Bronchus (tissue), 1 donor: Measurements from ENCODE around the genes RAD51C, DHX40 and PTRH2.

DNA sequence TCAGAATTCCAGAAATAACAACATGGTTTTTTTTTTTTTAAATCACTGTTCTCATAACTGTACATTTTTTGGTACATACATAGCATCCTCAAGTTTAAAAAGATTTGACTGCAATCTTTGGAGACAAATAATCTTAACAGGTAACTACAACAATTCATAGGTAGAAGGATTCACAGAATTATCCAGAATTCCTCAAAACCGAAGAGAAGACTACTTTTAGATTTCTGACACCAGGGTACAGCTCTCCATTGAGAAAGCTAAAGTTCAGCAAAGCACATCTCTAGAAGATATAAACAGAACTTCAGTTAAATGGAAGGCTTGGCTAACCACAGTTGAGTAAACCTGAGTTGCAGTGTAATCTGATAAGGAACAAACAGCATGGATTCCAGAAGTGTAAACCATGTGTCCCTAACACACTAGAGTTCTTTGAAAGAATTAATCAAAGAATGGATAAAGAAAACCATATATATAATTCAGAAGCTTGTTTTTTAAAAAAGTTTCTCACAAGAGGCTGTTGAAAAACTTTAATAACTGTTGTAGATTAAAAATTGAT is 4.5 kb downstream of the RNF43 start:
- PRO-cap: no peak

- PRO-cap: no peak
Observed at GRCh38 chr17:58415701-58416135, 1.6 kb downstream of the RNF43 start.

GRCh38 chr17:58494673-58495402 is 6.6 kb upstream of the HSF5 start:
- PRO-cap: no peak

- PRO-cap: bidirectional peak, plus-strand start at chr17:58532136, minus-strand start at chr17:58532065
Observed at GRCh38 chr17:58531426-58532732, 12.2 kb downstream of the SEPTIN4 start.

DNA sequence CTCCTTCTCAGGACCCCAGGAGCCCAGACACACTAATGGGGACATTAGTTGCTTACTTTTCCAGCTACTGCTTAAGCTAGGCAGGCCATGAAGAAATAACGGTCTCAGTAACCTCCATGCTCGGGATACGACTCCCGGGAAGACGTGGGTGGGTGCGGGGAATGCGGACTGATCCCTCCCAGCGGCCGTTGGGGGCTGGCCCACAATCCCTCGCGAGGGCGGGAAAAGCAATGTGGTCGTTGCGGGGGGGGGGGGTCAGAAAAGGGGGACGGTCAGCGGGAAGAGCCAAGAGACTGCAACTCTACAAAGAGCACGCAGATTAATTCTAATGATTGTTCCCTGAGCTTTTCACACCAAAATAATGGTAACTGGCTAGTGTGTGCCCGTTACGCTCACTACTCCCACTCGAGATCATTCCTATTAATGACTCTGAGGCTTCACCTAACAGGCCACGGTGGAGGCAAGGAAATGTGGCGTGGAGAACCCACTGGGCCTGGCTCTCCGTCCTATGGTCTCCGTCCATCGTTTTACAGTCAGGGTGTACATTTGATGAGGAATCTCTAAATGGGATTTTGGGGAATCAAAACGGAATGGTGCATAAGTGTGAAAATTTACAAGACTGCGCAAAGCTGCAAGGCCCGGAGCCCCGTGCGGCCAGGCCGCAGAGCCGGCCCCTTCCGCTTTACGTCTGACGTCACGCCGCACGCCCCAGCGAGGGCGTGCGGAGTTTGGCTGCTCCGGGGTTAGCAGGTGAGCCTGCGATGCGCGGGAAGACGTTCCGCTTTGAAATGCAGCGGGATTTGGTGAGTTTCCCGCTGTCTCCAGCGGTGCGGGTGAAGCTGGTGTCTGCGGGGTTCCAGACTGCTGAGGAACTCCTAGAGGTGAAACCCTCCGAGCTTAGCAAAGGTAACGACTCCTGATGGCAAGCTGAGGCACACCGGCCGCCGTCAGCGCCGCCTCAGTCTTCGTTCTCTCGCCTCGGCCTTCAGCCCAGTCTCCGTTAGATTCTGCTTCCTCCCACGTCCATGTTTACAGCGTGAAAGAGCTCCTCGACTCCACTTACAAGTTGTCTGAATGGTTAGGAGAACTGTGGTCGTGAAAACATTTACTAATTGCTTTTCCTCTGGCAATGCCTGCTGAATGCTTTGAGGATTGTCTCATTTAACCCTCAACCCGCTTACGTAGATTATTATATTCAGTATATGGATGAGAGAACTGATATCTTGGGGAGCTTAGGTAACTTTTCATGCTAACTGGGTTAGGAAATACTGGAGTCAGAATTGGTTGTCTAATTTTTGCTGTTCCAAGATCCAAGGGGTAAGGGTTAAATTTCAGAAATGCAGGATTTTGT is at the start of gene RAD51C:
Gene RAD51C, plus strand, starts transcription at position 720 of the 1,351 bp plus-strand sequence.
- PRO-cap: bidirectional peak, plus-strand start at position 720 of the sequence, minus-strand start at position 666 of the sequence

GRCh38 chr17:58993336-58993715 is 113.4 kb downstream of the TRIM37 start:
- PRO-cap: no peak

DNA sequence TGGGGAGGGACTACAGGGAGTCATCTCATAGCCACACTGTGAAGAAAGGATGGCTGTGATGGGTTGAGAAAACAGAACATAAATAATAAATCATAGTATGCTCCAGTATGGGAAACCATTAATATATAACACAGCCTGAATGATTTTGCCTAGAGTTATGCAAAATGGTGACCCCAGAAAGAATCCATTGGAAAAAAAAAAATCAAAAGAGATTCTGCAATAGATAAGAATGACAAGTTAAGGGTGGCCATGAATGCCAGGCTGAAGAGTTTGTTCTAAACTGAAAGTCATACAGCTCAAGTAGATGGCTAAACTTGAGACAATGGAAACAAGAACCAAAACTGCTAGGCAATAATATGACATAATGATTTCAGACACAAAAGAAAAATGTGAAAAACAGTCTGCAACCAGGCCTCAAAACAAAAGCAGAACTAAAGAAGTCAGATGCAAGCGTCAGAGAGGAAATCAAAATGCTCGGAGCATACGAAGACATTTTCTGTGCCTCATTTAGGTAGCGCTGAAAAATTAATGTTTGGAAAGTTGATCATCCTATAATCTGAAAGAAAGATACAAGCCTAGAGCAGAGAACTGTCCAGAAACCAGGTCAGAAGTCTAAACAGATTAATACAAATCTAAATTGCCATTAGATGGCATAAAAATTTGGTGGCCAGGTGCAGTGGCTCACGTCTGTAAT is 54.4 kb upstream of the YPEL2 start:
- PRO-cap: no peak

DNA sequence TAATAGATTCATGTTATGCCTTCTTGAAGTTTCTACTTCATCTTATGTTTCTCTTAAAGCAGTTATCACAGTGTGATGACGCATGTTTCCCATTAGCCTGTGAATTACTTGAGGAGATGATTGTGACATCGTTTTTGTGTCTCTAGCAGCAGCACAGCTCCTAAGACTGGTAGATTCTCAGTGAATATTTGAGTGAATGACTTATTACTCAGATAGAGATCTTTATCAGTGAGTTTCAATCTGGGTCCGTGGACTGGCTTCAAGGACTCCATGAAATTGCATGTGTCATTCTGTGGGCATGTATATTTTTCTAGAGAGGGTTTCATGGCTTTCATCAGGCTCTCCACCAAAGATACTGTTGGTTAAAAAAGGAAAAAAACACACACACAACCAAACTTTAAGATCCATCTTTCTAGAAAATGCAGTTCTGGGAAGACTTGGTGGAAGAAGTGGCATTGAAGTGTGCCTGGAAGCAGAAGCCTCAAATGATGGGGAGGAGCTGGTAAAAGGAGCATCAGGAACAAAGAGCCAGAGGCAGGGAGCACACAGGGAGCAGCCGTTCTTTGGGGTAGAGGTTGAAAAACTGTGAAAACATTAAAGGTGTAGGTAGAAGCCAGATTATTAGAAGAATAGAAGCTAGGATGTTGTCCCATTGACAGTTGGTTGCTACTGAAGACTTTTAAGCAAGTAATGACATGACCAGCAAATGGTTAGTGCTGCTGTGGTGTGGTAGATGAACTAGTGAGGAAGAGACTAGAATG is 30.1 kb downstream of the YPEL2 start:
- PRO-cap: no peak

DNA sequence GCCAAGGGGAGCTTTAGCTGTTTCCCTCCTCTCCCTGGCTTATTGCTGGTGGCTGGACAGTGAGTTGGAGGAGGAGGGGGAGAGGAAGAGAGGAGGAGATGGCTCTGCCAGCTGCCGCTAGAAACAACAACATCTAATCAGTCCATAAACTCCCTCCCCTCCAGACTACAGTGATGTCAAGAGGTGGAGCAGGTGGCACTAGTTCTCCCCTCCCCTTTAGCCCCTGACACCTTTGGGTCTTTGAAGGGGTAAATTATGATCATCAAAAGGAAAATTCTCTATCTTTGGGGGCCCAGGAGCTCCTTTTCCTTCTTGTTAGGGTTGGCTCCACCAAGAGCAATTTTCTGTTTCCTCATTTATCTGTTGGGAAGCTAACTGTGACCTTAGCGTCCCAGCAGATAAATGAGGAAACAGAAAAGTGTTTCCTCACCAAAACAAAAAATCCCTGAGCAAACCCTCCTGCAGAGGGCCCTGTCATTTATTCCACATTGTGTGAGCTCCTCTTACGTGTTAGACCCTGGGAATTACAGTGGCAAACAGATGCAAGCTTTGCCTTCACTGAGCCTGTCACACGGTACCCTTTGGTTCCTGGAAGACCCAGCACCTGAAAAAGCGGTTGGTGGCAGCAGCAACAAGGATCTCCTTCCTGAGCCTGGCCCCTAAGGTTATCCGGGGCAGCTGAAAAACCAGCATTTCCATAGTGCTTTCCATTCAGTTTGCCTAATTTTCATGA is 34.5 kb downstream of the YPEL2 start:
- PRO-cap: no peak

DNA sequence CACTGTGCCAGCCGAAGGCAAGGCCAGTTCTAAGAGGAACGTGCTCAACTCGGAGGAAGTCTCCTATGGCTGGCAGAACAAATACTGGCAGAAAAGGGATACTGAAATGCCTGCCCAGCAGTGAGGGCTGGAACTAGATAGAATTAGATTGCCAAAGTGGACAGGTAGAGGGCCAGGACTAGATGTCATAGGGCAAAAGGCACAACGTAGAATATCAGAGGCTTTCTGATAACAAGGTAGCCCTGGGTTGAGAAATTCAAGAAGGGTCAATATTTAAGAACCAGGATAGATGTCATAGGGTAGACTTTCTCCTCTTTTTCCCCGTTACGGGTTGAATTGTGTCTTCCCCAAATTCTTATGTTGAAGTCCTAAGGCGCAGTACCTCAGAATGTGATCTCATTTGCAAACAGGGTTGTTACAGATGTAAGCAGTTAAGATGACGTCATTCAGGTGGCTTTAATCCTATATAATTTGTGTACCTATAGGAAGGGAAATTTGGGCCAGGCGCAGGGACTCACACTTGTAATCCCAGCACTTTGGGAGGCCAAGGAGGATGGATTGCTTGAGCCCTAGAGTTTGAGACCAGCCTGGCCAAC is 99.6 kb upstream of the DHX40 start:
- PRO-cap: no peak

DNA sequence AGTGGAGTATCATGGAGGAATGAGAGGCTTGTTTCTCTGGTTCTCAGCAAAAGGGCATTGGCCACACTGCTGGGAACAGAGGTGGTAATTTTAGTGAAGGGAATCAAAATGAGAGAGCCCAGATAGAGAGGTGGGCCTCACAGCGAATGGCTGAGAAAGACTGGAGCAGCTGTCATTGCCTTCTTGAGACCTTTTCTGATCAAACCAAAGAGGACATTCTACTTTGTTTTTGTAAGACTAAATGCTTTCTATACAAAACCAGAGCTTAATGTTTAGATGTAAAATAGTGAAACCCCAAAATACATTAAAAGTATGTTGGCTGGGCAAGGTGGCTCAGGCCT is 48.1 kb upstream of the DHX40 start:
- PRO-cap: no peak

DNA sequence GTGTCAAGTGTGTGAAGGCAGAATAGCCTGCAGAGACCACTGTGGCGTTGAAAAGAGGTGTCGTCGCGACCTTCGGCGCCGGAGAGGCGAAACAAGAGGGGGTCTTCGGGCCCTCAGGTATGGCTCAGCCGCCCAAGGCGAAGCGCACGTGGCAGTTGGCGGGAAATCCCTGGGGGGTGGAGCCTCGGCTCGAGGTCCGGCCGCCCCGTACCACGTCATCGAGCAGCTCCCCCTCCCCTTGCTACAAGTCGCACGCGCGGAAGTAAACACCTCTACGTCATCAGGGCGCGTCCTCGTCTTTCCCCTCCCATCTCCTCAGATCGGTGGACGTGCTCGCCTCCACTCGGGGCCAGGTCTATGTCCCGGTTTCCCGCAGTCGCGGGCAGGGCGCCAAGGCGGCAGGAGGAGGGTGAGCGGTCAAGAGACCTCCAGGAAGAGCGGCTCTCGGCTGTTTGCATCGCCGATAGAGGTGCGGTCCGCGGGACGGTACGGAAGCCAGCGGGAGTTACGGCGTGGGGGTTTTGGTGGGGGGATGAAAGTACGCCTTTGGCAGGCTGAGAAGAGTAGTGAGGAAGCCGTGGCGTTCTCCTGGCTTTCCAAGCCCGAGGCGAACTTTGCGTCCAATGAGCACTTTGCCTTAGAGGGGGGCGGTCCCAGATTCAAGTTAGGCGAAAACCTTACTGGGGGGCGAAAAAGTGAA is at the start of gene DHX40:
Gene DHX40, plus strand, starts transcription at position 296 of the 700 bp plus-strand sequence.
- PRO-cap: bidirectional peak, plus-strand start at position 318 of the sequence, minus-strand start at position 157 of the sequence

DNA sequence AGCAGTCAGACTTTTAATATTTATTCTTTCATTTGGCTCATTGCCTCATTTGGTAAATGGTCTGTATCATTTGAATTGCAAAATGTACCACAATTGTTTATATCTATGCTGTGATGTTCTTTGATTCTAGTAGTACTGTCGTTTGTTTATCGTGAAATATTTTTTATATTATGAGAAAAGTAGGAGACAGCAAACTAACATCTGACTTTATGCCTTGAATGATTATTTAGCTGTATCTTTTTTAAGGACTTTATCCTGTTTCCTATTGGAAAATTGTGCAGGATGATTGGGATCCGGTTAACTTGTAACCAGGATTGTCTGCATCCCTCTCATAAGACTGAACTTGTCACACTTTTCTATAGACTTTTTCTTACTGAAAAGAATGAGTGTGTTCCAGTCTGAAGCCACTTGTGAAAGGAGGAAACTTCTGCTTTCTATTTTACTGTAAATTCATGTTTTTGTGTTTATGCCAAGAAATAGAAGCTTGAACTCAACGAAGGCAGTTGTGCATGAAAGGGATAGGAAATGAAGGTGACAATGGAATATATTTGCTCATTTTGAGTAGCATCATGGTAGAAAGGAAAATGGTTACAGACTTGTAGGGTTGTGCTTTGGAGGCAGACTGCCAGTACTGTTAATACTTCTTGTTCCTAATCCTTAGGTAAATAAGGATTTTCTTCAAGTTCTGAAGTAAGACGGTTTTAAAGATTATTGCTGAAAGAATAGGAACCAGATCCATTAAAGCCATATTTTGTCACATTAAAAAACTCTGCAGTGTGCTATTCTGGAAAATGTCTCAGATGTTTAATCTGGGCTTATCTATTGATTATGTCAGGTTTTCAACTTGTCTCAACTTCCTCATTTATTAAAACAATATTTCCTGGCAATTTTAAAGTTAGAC is 8.0 kb downstream of the CLTC start:
- PRO-cap: no peak

- PRO-cap: bidirectional peak, plus-strand start at chr17:59707665, minus-strand start at chr17:59707411
Observed at GRCh38 chr17:59706936-59707788, at the start of gene PTRH2. Gene PTRH2, minus strand, starts transcription at chr17:59707430.

GRCh38 chr17:59827693-59828468 is 64.9 kb downstream of the TUBD1 start:
- PRO-cap: bidirectional peak, plus-strand start at chr17:59828159, minus-strand start at chr17:59827983

DNA sequence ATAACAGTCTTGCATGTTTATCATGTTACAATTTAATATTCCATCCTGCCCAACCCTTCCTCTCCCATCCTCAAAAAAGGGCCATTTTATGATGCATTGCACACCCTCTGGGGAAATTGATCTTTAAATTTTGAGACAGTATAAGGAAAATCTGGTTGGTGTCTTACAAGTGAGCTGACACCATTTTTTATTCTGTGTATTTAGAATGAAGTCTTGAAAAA is 52.5 kb downstream of the TUBD1 start:
- PRO-cap: no peak

GRCh38 chr17:60077909-60078522 is 705 bp downstream of the HEATR6 start:
- PRO-cap: unidirectional peak, plus-strand start at chr17:60078399

- PRO-cap: no peak
Observed at GRCh38 chr17:60087992-60088586, 9.4 kb upstream of the HEATR6 start.

DNA sequence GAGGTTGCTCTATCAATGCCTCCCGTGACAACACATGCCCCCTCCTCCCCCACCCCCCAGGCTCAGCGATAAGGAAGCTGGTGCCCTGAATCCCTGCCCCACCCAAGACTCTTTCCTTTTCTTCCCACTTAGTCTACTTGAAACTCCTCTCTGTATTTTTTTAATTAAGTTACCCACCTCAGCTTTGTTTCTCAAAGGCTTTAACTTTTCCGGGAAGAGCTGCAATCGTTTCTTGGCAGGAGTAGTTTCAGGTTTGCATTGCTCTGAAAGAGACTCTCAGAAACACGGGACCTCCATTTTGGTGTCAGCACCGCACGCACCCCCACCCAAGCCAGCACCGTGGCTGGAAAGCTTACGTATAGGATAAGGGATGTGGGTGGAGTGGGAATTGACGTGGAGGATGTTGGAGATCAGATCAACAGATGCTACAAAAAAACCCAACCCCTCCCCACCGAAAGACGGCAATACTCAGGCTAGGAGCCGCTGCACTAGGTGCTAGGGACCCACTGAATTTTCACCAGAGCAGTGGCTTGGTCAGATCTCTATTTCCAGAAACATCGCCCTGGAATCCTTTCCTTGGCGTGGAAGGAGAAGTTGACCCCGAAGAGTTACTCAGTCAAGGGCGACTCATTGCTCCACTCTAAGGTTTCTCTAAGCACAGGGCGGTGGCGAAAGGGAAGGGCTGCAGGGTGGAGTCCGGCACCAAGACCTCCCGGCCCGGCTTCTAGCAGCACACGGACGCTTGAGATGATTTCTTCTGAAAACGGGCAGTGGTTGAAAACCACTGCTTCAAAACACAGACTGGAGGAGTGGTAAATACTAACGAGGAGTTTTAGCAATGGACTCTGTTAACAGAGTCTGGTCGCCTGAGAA is 15.0 kb upstream of the CA4 start:
- PRO-cap: bidirectional peak, plus-strand start at position 455 of the sequence, minus-strand start at position 345 of the sequence

DNA sequence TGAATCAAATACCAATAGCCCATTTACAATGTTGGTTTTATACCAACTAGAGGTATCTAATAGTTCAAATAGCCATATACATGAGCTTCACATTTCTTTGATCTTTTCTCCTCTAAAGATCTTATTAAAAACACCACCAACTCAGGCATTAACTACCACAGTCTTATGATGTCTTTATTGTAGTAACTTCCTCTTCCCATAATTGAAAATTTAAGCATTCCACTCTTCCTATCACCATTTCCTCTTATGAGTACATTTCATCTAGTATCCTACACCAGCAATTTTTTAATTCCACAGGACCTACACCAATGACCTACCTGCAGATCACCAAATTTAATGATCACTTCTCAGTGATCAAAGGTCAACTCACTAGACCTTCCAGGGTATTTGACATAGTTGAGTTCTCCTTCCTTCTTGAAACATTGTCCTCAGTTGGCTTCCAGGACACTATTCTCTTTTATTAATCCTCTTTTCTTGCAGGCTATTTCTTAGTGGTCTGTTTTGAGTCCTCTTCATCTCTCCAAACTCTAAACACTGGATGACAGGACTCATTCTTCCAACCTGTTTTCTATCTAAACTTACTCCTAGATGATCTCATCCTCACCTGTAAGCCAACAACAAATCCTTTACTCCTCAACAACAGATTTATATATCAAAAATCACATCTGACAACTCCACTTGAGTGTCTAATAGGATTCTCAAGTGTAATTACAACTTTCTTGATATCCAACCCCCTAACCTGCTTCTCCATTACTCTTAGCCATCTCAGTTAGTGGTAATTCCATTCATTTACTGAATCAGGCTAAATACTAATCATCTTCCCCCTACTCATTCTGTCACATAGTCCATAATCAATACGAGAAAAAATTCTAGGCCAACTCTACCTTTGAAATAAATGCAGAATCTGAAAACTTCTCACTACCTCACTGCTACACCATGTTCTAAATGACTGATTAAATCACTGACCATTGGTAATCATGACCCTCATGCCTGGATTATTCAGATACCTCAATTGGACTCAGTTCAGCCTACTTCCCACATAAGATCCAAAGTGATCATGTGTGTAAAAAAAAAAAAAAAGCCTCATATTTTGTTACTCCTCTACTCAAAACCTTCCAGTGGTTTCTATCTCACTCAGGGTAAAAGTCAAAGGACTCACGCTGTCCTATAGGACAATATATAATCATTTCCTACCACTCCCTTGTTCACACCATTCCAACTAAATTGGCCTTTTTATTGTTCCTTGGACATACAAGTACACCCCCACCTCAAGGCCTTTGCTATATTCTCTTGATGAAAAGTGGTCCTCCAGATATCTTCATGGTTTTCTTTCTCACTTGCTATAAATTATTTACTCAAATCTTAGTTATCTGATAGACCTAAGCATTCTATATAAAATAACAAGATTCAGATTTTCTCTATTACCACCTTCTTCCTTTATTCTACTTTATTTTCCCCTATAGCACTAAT is 99.7 kb downstream of the USP32 start:
- PRO-cap: no peak